ENCODE results near the genes DHRS7C, GAS7 and PIRT.

DNA sequence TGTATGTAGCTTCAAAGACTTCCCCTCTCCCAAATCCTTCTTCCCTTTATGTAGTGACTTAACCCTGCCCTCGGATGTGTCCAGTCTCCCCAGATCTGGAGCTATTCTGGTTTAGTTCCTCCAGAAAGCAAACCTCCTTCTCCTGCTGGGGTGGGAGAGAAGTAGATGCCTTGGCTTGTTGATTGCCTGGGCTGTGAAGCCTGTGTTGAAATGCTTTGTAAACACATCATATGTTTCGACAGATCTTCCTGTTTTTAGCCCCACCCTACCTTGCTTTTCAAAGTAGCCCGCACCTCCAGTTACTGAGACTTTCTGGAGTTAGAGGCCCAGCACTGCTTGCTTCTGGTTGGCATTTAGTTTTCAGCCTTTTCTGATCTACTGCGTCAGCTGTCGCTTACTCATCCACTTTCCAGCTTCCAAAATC, 17.9 kb upstream of the NDEL1 start:
- RRBS: no CpG with 5 or more reads among the region's 5 CpGs

GRCh38 chr17:8463207-8463467, 27.5 kb downstream of the NDEL1 start:
- RRBS: no CpG with 5 or more reads among the region's 3 CpGs

DNA sequence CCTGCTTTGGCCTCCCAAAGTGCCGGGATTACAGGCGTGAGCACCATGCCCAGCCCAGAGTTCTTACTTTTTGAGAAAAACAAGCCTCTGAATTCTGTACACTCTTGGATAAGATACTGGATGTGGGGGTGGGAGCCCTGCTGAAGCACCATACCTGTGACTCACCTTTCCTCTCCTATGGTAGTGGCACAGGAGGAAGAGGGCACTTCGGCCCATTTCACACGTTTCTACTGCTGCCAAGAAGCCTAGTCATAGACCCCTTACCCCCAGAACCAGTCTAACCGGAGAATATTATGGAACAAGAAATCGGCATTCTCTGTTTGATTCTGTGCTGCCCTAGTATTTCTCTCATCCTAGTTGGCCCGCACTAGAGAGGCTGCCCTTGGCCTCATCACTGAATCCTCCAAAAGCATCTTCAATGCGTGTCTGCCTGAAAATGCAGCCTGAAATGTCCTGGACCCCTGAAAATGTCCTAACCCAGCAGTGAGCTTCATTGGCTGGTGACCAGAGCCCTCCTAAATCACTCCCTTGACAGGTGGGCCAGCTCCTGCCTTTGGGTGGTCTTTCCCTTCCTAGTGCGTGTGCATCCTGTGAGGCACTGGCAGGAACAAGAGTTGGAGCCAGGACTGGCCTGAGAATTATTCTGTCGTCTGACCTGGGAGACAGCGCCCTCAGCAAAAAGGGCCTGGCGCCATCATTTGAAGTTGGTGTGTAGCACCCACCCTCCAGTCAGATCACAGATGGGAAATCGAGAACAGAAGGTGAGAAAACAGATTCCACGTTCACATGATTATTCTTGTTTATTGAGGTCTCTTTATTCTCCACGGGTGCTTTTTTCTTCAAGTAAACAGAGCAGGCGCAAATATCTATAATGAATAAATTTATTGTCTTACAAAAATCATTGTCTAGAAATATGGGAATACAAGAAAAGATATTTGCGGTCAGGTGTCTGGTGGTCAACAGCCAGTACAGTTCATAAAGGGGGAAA, 38.0 kb downstream of the NDEL1 start:
- RRBS: no CpG with 5 or more reads among the region's 17 CpGs

- RRBS: no CpG with 5 or more reads among the region's 13 CpGs
Measured at GRCh38 chr17:8490106-8490644, 54.5 kb downstream of the NDEL1 start.

- RRBS: no CpG with 5 or more reads among the region's 5 CpGs
Measured at GRCh38 chr17:8807071-8807724, 8.0 kb upstream of the MFSD6L start.

DNA sequence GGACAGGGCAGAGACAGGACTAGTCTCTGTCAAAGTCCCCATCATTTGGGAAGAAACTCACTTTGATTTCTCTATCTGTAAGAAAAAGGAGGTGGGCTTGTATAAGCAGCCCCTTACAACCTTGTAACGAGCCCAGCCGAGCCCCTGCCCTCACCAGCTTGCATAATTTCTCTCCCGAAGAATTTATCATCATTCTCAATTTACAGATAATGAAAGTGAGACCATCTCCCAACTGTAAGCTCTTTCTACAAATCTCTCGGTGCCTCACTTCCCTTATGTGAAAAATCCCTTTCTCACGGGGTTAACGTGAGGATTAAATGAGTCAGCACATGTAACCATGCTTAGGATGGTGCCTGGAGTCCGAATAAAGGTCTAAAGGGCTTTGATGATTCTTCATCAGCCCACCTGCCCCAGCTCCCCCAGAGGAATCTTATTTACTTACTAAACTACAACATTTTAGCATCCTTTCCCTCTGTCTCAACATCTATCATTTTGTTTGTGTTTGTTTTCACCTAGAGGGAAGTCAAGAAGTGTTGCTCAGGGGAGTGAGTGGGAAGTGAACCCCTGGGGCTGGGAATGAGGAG, 24.8 kb upstream of the PIK3R6 start:
- RRBS: no CpG with 5 or more reads among the region's 7 CpGs

- RRBS: no CpG with 5 or more reads among the region's 16 CpGs
Measured at GRCh38 chr17:8953630-8954817, 11.5 kb downstream of the PIK3R5 start.

DNA sequence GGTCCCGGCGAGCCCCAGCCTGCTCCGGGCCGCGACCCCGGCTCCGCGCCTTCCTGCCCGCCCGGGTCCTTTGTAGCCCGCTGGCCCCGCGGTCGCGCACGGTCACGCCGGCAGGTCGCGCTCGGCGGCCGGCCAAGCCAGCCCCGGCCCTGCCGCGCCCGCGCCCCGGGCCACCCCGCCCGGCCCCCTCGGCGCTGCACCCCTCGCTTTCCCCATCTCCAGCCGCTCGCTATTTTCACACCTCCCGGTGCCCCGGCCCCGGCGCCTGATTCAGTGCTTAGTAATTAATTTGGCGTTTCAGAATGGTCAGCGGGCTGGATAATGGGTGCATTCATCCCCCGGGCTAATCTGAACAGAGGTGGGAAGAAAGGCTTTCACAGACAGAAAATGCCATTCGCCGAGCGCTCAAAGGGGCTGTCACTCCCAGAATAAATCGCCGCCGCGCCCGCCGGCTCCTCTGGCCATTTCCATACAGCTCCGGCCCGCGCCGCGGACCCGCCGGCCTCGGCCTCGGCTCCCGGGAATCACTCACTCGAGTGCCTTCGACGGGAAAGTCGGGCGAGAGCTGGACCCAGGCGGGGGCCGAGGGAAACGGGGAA, 17.8 kb upstream of the NTN1 start:
- RRBS: 9% methylated on average over 22 of the region's 70 CpGs

GRCh38 chr17:9360553-9361043, 215.0 kb downstream of the STX8 start:
- RRBS: no CpG with 5 or more reads among the region's 12 CpGs

- RRBS: no CpG with 5 or more reads among the region's 2 CpGs
Measured at GRCh38 chr17:9644401-9644617, 1.0 kb upstream of the USP43 start.

DNA sequence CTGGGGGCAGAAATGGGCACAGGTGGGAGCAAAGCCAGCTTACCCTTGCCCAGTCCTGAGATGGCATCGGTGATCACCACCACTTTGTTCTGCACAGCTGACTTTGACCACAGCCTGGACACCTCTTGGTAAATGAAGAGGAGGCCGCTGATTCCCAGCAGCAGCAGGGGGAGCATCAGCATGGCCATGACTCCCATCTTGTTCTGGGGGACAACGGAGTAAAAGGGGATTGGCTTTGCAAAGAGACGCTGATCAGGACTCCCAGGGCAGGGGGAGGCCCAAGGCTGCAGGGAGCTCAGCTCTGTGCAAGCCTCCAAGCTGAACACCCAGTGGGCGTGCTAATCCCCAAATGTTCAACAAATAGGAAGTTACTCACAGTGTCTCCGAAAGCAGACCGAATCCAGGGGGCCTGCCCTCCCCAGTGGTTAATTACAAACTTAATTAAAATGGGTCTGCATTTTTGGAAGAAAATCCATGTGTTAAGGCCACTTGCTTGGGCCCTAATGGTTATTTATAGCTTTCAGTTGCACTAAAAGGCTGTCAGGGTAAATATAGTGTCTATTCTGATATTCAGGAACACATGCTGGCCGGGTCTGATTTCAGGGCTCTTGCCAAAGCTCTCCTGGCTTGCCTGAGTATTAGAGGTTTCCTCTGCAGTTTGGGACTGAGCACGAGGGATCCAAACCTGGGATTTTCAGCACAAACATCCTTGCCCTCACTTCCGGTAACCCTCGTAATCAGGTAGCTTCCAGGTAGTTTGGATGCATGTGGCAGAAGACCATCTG, at the start of gene DHRS7C:
TSS of gene DHRS7C (minus strand) at position 505 of the 785 bp plus-strand sequence.
- RRBS: no CpG with 5 or more reads among the region's 11 CpGs

DNA sequence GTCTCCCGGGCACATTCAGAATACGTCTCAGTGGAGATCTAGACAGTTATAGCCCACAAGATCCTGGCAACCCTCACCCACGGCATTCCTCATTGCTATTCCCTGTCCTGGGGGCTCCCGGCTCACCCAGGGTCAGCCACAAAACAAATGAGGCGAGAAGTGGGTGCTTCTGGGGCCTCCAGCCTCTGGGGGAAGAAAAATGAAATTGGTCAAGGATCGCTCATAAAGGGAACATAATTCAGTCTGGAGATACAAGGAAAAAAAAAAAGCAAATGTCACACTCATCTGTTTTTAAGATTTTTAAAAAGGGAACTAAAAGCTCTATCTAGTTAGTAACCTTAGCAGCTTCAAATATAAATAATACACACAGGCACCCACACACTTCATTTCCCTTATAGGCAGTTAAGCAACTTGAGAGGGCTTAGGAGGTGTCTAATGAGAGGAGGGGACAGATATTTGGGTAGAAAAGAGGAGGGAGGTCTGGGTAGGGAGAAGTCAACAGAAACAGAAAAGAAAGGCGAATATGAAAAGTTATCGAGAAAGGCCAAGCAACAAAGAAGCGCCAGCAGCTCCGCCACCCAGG, 69.3 kb upstream of the RCVRN start:
- RRBS: 75% methylated on average over 3 of the region's 10 CpGs

GRCh38 chr17:10040555-10040987, 135.5 kb upstream of the RCVRN start:
- RRBS: 50% methylated on average over 1 of the region's 10 CpGs

- RRBS: no CpG with 5 or more reads among the region's 9 CpGs
Measured at GRCh38 chr17:10127130-10127586, 71.2 kb downstream of the GAS7 start.

GRCh38 chr17:10127614-10128477, 70.6 kb downstream of the GAS7 start:
- RRBS: 81% methylated on average over 8 of the region's 24 CpGs

GRCh38 chr17:10196002-10196657, 2.3 kb downstream of the GAS7 start:
- RRBS: 88% methylated on average over 1 of the region's 15 CpGs

GRCh38 chr17:10198315-10199378, at the start of gene GAS7:
TSS of gene GAS7 (minus strand) at chr17:10198606.
- RRBS: 25% methylated on average over 83 of the region's 121 CpGs

DNA sequence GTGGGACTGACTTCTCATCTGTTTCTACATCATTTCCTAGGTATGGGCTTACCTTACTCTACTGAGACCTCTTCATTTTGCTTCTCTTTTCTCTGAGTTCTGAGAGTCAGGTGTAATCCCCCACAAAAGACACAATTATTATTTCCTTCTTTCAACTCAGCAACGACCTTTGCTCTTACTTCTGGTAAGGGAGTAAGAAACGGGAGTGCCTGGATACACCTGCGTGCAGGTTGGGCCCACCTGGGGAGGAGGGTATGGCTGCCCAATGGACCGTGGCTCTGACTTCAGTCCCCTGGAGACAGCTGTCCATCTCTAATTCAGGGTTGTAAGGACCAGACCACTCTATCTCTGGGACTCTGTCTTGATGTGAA, 1.4 kb downstream of the TMEM238L start:
- RRBS: no CpG with 5 or more reads among the region's 4 CpGs

GRCh38 chr17:10814006-10814530, 10.2 kb upstream of the TMEM238L start:
- RRBS: no CpG with 5 or more reads among the region's 2 CpGs

DNA sequence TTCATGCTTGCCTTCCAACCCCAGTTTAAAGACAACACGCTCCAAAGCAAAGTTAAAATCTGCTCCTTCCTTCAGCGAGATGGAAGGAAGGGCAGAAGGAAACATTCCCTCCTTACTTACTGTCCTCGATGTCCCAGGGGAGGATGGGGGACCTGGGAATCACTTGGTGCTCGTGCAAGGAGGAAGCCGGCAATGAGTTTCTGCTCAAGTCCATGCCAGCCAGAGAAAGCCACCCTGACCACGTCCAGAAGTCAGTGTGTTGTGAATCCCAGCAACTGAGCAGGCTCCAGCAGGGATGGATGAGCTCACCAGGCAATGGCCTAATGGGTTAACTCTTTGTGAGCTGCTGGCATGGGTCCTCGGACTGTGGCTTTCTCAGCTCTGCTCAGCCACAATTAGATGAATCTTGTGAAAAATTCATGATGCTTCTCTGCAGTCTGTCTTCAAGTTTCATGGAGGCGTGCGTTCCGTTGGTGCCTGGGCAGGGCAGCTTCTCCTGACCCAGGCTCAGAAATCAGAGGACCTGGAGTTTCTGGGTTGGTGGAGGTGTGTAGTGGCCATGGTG, at the start of gene PIRT:
TSS of gene PIRT (minus strand) at position 263 of the 565 bp plus-strand sequence.
- RRBS: no CpG with 5 or more reads among the region's 10 CpGs

Data from T47D (cell line).